Vermiform appendix (tissue), 1 donor: Measurements from ENCODE around the genes NFE2L3 and SKAP2.

- PRO-cap = no peak
These were observed 13.0 kb downstream of the STK31 start for GRCh38 chr7:23723041-23723393.

DNA sequence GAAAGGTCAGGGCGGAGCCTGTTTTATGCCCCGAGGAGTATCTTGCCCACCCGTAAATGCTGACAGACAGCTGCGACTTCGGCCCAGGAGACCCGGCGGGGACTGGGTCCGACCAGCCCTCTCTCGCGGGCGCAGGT is 447 bp upstream of the PALS2 start:
- PRO-cap = no peak

GRCh38 chr7:24689132-24689677 is 68.1 kb downstream of the GSDME start:
- PRO-cap = no peak

GRCh38 chr7:24749212-24749595 is 8.1 kb downstream of the GSDME start:
- PRO-cap = unidirectional peak, minus-strand start at chr7:24749492

DNA sequence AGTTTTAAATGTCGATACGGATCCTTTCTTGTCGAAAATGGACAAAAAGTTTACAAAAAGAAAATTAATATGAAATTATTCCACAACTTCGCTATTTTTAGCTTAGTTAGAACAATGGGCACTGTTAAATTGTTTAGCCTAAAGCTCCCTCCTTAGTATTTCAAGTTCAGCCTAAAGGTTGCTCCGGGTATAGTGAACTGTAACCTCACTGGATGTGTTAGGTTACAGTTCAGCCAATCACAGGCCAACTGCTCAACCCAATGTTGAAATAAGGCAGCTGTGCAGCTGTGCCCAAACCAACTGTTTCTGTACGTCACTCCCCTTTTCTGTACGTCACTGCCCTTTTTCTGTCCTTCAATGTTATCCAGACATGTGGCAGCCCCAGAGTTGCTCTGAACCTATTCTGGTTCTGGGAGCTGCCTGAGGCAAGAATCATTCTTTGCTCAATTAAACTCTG is 8.0 kb upstream of the GSDME start:
- PRO-cap = no peak

GRCh38 chr7:24795037-24795788 is 37.9 kb upstream of the GSDME start:
- PRO-cap = no peak

- PRO-cap = no peak
These were observed 8.0 kb downstream of the CYCS start for GRCh38 chr7:25116964-25117534.

DNA sequence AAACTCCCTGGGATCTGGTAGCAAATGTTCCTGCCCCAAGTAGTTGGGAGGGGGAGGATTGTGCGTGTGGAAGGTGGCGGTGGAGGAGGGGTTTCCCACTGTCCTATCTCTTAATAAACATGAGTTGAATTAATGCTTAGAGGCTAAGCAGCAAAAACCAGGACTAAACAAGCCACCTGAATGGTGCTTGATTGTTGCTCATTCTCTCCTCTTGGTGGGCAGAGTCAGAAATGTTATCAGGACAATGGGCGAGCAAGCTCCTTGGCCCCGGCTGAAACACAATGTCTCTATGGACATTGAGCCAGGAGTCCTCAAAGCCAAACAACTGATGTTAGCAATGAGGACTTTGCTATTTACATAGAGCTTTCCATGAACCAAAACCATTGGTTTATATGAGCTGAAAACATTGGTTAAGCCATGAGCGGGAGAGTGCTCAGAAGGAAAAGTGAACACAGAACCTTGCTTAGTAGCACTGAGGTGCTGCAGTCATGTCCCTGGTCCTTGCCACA is 21.4 kb upstream of the NPVF start:
- PRO-cap = no peak

GRCh38 chr7:25840194-25840841 is 311.7 kb upstream of the NFE2L3 start:
- PRO-cap = no peak

DNA sequence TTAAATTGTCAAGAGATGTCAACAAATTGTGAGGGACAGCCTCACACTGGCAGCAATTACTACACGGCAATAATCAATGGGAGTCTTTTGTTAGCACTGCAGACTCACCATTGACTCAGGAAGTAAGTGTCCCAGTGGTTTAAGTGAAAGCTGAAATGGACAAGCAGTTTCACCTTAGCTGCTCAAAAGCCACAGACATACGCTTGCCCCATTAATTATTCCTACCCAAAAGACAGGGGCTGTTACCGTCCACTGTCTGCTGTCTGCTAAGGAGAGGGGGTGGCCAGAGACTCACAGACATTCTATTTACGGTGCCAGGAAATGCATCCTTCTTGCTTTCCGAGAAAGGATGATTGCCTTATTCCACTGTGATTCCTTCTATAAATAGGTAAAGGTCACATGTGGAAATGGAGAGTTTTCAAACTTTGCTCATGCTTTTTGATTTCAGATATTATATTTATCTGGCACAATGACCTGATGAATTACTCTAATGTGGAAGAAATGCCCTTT is 309.7 kb upstream of the NFE2L3 start:
- PRO-cap = no peak

DNA sequence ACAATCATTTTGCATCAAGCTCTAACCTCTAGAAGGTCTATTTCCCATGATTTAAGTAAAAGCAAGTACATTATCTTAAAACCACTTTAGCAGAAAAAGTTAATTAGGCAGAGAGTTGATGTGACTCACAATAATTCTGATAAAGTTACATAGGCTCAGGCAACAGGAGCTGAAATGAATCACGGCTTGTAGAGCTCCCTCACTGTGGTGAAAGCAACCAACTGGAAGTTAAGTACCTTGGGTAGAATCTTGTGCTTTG is 68.9 kb upstream of the NFE2L3 start:
- PRO-cap = no peak

- PRO-cap = bidirectional peak, plus-strand start at chr7:26152217, minus-strand start at chr7:26152089
These were observed at the start of gene NFE2L3 for GRCh38 chr7:26151816-26152549. TSS of gene NFE2L3 (plus strand) at chr7:26152198.

DNA sequence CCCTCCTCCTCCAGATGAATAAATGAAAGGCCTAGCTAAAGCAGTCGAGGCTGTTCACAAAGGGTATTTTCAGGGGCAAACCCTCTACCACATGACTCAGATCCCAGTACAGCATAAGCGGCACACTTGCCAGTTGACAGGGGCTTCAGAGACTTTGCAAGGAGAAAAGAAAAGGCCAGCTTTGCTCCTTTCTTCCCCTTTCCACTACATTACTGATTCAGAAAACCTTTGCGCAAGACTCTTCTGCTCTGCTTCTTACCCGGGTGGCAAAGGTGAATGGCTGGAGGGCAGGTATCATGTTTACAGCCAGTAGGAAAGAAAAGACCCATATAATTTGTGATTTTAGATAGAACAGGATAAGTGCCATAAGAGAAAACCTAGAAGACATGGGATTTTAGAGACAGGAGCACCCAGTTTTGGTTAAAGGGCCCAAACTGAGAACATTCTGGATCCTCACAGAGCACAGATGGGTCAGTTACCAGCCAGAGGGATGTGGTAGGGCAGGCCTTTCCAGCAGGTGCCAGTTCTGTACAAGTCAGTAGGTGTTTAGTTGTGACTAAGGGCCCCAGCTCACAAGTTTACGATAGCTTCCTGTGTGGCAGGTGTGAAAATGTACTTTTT is 15.0 kb downstream of the NFE2L3 start:
- PRO-cap = no peak

- PRO-cap = no peak
These were observed 2.3 kb downstream of the SNX10 start for GRCh38 chr7:26293804-26294558.

- PRO-cap = no peak
These were observed 41.1 kb downstream of the SNX10 start for GRCh38 chr7:26332726-26333282.

DNA sequence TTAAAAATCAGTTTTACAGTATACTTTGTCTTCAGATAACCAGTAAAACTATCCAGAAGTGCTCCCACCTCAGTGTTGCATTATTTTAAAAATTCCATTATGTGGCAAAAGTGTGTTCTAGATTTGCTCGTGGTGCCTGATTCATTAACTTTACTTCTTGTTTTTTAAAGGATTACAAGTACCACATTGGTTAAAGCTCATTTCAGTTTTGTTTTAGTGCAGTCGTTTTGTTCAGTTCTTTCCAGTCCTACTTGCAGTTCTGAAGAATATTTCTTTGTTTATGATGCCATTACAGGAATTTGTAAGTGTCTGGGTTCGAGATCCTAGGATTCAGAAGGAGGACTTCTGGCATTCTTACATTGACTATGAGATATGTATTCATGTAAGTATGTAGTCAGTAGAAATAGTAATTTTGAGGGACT is 69.0 kb downstream of the SNX10 start:
- PRO-cap = no peak

DNA sequence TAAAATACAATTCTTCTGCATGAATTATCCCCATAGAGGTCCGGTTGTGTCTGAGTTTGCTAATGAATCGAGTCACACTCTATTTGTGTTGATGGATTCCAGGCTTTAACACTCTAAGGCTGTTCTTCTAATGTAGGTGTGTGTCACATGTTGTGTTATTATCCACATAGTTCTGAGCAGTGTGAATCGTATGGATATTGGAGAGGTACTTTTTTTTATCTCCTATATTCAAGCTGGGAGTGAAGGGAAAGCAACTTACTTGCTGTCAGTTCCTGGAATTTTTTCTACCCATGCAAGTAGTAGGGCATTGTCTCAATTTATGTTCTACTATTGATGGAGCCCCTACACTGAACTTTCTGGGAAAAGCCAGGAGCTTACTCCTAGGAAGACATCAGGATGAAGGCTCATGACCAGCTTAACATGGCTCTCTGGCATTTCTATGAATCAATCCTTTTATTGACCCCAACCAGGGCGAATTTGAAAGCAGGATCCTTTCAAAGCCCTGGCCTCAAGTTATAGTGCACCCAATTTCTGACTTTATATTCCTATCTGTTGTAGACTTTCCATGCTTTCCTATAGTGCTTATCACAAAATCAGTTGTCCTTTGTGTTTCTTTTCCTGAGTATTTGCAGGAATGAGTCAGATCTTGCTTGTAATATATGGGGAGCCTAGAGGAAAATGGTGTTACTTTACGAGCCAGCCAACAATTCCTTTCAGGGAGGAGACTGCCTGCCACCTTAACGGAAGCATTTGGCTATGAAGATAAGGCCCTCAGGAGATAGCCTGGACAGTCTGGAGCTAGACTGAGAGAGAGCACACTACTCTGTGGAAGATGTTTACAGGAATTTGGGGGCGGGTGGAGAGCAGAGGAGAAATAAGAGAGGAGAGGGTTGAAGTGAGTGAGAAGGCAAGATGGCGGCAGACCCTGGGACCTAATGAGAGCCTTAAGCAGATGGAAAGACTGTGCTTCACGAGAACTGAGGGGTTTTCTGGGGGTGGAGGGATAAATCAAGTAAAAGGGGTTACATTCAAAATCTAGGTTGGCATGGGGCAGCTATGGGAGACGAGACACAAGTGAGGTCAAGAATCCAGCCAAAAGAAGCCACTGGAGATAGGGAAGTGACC is 126.1 kb downstream of the SNX10 start:
- PRO-cap = no peak

- PRO-cap = unidirectional peak, minus-strand start at chr7:26858881
These were observed 5.7 kb downstream of the SKAP2 start for GRCh38 chr7:26858646-26859133.

DNA sequence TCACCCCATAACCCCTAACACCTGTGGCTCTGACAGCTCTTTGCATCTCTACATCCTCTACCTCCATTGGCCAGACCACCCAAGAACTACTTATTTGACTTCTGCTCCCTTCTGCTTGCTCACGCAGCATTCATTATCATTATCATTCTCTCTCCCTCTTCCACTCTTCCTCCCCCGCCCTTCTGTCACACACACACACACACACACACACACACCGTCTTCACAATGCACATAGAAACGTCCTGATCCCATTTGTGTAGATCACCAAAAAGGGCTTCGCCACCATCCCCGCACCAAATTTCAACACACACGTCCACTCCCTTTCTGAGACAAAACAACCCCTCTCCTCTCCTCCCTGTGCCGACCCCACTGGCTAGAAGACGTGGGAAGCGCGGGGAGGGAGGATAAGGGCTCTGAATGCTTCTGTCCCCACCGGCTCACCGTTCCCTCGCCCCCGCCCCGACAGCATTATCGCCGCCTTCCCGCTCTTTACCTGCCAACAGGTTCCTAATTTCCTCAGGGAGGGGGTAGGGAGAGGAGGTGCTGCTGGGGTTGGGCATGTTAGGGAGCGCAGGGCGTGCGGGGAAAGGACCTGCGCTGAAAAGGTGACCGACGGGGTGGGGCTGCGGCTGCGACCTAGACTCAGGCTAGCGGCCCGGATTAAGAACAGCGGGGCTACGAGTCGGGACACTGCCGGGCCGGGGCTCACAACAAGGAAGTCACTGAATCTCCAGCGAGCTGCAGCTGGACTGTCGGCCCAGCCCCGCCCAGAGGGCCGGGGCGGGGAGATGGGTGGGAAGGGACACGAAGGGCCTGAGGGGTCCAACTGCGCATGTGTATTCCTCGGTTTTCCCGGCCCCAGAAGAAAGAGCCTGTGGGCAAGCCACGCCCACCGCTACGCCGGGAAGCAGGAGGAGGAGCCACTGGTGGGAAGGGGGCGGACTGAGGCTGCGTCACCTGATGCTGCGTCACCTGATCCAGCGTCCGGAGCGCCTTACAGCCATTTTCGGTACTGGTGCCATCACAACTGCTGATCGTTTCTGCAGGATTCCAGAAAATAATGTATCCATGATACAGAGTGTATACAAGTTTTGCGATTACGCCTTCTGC is at the start of gene SKAP2:
SKAP2 (minus strand) TSS at position 721 of the 1,110 bp plus-strand sequence.
- PRO-cap = bidirectional peak, plus-strand start at position 669 of the sequence, minus-strand start at position 721 of the sequence; bidirectional peak, plus-strand start at position 1,003 of the sequence, minus-strand start at position 865 of the sequence

DNA sequence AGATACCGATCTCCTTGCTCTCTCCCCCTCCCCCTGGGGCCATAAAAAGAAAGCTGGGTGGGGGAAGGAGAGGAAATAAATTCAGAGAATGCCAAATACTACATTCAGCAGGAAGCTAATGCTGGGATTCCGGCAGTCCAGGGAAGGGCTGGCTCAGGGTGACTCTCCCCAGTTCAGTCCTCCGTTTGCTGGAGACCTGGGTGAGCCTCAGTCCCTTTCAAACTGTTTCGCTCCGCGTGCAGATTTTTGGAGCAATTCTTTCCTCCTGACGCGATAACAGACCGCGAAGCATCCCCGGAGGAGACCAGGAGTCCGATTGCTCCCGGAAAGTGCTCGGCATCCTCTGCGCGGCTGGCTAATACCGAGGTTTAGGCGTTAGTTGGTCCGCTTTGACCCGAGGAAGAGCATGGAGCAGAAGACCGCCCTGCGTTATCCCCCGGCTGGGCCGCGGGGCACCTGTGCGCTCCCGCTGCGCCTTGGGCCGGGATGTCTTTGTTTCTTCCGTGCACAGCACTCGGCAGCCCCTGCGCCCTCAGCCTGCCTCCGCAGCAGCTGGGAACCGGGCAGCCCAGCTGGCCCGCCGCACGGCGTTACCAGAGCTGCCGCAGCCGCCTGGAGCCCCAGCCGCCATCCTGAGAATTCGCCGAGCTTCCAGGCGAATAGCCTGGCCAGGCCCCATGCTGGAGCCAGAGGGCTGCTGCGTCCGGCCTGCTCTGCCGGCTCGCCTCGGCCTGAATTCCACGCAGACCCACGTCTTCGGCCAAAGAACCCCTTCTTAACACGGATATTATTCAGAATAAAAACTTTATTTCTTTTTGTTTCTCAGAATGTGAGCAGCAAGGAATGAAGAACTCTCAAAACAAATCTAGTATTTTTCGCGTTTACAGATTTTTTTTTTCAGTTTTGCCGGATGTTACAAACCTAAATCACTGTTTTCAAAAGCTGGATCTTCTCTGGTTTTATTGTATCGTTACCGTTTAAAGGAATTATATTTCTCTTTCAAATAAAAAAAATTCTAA is 4.0 kb upstream of the HOXA2 start:
- PRO-cap = unidirectional peak, plus-strand start at position 135 of the sequence